Metastatic Breast Carcinoma in the Brain (tissue), 10 donors: ENCODE measurements around a stretch of chr1.

GRCh38 chr1:33128132-33128930, 47.4 kb downstream of the AZIN2 start:
- PRO-cap, 10 experiments, result no peak in any of the 10 experiments

DNA sequence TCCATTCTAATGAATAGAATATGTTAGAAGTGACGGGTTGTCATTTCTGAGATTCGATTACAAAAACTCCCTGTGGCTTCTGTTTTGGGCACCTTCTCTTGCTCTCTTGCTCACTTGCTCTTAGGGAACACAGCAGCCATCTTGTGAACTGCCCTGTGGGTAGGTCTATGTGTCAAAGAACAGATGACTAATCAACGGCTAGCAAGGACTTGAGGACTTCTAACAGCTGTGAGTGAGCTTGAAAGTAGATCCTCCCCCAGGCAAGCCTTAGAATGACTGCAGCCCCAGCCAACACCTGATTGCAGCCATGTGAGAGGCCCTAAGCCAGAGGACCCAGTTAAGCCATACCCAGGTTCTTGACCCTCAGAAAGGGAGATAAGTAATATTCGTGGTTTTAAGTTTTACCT, 49.4 kb downstream of the AZIN2 start:
- PRO-cap, 10 experiments, result no peak in any of the 10 experiments

GRCh38 chr1:33149682-33150309, 32.0 kb downstream of the TRIM62 start:
- PRO-cap, 10 experiments, result peak in 6 of 10 experiments; most common plus-strand start chr1:33150083 (in 1); most common minus-strand start chr1:33149919 (in 5)

DNA sequence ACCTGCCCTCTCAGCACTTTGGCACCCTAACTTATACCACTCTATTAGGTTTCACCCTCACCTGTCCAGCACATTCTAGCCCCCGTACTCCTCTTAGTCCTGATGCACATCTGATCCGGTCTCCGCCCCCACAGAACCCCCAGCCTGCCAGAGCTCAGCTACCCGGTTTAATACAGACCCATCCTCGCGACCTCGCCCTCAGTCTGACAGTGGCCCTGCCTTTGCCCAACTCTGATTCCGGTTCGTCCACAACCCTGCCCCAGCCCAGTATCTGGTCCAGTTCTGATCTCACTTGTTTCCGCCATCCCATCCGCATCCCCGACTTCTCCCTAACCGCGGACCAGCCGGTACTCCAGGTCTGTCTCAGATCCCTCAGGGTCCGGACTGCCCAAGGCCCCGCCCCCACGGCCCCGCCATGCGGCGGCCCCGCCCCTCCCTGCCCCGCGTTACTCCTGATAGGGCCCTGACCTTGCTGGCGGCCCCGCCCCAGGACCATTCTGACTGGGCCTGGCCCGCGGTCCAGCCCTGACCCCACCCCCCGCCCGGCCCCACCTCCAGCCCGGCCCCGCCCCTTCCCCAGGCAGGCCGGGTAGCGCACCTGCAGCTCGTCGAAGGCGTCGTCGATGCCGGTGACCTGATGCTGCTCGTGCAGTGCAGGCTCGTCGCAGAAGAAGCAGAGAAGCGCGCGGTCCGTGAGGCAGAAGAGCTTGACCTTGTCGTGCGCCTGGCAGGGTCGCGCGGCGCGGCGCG, 1.2 kb downstream of the TRIM62 start:
- PRO-cap, 10 experiments, result peak in 10 of 10 experiments; most common plus-strand start position 676 of the sequence (in 4); most common minus-strand start position 352 of the sequence (in 7)

- PRO-cap, 10 experiments, result peak in 3 of 10 experiments; most common plus-strand start chr1:33181638 (in 1); most common minus-strand start chr1:33181664 (in 2)
Measured at GRCh38 chr1:33181177-33181825, 542 bp downstream of the TRIM62 start.

DNA sequence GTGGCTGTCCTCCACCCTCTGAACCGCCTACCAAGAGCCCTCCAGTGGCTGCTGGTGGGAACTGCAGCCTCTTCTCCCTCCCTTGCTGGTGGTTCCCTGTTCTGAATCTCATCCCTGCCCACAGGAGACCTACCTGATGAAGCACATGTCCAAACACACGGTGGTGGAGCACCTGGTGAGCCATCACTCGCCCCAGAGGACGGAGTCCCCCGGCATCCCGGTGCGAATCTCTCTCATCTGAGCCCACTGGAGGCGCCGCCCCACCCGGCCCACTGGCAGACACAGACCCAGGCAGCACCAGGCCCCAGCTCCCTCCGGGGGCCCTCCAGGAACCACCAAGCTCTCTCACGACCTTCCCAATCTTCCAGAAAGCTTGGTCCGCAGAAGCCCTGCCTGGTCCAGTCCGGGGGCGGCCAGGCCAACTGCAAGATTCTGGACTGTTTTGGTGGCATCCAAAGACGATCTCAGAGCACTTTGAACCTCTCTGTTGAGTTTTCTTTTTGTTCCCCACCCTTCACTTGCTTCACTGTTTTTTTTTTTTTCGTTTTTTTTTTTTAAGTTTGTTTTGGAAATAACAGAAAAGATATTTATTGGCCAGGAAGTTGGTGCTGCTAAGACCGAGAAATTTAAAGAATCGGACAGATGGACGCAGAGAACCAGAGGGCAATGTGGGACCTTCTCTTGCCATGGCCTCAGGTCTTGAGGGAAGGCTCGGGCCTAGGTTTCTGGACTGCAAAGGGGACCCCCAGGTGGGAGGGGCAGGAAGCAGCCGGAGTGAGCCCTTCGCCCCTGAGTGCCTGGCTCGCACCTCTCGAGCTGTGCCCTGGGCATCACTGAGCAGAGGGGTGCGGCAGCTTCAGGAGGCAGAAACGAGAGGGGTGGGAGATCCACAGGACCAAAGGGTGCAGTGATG, 21.8 kb downstream of the A3GALT2 start:
- PRO-cap, 10 experiments, result no peak in any of the 10 experiments

- PRO-cap, 10 experiments, result peak in 7 of 10 experiments; most common plus-strand start chr1:33338931 (in 4); most common minus-strand start chr1:33338492 (in 1)
Measured at GRCh38 chr1:33338416-33339328, 17.8 kb upstream of the A3GALT2 start.

DNA sequence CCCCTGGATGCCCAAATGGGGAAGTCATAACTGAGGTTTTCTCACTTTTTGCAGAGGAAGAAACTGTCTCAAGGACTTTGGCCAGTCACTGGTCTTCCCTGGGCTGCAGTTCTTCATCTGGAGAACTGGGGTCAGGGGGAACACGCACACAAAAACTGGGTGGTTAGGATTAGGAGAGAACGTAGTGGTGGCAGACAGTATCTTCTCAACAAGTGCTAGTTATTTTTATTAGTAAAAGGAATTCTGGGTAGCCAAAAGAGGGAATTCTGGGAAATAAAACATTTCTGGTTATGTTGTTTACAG, 11.0 kb upstream of the ZSCAN20 start:
- PRO-cap, 10 experiments, result no peak in any of the 10 experiments

- PRO-cap, 10 experiments, result no peak in any of the 10 experiments
Measured at GRCh38 chr1:33466201-33466400, 6.3 kb upstream of the ZSCAN20 start.

DNA sequence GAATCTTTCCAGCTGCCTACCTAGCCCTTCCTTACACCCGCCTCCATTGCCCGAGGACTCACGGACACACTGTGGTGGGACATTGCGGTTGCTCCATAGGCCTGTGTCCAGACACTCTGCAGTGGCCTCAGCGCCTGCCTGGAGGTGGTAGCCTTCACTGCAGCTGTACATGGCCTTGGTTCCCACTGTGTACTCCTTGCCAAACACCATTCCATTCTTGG, 99.9 kb downstream of the ZSCAN20 start:
- PRO-cap, 10 experiments, result no peak in any of the 10 experiments

DNA sequence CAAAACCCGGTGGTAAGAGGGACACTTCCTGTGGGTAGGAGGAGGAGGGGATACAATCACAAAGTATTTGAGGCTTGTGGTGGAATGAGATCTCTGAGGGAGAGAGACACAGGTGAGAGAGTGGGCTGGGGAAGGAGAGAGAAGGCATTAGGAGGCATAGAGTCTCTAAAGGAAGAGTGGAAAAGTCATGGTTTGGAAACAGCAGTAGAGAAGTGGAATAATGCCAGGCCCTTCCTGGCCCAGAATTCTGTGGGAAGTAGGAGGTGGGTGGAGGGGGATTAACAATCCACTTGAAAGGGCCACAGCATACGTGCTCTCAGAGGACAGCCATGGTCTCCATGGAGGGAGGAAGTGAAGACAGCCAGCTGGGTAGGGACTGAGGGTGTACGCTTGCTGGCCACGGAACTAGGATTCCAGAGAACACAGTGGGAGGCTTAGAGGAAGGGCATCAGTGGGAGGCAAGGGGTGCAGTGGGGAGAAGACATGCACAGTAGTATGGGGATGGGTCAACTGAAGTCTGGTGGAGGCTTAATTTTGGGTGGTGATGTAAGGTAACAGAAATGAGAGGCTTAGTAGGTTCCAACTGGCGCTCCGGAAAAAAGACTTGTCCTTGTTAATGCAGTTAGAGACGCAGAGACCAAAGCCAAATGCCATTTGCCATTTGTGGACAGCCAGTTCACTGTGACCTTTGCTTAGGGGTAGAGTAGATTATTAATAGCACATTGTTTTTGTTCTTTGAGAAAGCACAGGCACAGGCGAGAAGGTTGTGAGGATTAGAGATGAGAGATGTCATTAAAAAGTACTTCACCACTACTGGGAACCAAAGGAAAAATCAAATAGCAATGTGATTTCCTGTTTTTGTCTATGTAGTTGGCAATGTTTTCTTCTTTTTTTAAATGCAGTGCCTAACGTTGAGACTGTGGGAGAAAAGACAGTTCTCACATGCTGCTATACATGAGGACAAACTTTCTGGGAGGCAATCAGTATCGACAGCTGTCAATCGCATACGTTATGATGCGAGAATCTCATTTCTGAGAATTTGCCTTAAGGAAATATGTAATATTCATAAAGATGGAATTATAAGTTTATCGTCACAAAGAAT, 103.0 kb downstream of the ZSCAN20 start:
- PRO-cap, 10 experiments, result no peak in any of the 10 experiments

- PRO-cap, 10 experiments, result peak in 1 of 10 experiments; most common minus-strand start chr1:34794097 (in 1)
Measured at GRCh38 chr1:34793426-34794276, 852 bp downstream of the GJA4 start.

DNA sequence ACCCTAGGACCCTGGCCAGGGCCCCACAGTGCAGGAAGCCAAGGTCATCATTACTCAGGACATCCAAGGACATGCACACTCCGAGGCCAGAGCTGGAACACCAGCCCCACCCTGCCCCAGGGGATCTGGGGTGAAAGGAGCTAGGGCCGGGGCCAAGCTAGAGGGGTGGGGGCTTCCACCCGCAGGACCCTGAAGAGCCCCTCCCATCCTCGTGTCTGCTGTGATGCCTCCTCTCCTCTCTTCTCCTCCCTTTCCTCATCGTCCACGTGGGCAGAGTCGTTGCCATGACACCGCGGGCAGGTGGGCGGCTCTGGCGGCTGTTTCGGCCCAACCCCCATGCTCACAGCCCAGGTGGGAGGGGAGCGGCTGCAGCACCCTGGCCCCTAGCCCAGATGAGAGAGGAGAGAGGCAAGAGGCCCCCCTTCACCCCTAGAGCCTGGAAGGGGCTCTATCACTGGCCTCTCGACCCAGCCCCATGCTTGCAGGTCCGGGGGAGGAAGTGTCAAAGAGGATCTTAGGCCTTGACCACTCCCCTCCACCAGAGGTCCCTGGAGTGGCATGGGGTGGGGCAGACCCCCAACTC, 10.6 kb downstream of the DLGAP3 start:
- PRO-cap, 10 experiments, result no peak in any of the 10 experiments

DNA sequence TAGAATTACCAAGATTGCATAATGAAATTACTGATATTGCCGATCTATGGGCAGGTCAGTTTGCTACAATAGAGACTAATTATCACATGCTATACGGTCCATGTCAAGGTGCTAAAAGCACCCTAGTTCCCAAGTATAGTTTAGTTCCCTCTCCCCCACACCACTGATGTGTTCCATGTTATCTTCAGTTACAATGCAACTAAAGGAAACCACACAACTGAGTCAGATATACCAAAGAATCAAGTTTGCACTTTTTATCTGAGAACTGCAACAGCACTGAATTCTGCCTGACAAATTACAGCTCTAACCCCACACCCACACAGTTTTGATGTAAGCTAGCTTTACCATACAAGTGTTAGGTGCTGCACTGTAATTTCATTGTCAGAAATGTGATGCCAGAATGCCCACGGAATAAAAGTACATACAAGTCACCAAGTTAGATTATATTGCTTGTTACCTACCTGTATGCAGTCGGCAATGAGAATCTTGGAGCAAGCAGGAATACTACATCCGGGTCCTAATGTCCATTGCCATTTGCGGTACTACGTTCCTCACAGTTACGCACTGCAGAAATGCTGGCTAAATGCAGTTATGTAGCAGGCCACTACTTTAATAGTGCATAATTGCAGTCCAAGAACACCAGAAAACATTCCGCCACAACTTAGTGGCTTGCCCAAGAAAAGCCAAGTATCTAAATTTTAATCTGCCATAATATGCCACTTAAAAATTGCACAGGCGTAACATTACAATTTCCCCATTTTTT, 12.1 kb downstream of the SFPQ start:
- PRO-cap, 10 experiments, result no peak in any of the 10 experiments

DNA sequence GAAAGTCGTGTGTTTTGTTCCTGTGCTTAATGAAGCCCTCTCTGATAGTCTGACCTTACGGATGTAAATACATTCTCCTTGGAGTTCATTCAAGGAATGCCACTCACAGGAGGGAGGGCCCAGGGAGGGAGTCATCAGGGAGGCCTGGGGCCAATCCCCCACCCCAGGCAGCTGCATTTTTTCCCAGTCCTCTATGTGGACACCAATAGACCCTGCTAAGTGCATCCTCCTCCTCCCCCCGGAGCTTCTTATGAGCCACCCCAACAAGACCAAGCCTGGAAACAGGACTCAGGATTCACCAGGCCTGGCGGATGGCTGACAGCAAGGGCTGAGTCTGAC, 17.3 kb upstream of the SFPQ start:
- PRO-cap, 10 experiments, result no peak in any of the 10 experiments

DNA sequence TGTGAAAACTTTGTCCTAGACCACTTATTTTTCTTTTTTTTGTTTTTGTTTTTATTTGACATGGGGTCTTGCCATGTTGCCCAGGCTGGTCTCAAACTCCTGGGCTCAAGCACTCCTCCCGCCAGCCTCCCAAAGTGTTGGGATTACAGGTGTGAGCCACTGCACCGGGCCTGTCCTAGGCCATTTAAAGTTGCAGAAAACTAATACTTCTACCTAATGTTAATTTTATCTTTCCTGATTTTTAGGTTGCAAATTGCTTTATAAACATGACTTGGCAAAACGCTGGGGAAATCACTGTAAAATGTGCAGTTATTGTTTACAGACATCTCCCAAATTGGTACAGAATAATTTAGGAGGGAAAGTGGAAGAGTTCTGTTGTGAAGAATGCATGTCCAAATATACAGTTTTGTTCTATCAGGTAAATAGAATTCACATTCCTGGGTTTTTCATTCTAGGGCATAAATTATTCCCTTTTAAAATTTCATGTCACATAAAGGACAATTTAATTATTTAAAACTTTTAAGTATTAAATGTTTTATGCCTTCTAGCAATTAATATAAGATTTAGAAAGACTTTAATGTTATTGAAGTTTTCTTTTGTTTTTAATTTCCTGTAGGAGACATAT, 120.3 kb downstream of the ZMYM4 start:
- PRO-cap, 10 experiments, result no peak in any of the 10 experiments

- PRO-cap, 10 experiments, result no peak in any of the 10 experiments
Measured at GRCh38 chr1:35447254-35447634, 110.0 kb downstream of the KIAA0319L start.

DNA sequence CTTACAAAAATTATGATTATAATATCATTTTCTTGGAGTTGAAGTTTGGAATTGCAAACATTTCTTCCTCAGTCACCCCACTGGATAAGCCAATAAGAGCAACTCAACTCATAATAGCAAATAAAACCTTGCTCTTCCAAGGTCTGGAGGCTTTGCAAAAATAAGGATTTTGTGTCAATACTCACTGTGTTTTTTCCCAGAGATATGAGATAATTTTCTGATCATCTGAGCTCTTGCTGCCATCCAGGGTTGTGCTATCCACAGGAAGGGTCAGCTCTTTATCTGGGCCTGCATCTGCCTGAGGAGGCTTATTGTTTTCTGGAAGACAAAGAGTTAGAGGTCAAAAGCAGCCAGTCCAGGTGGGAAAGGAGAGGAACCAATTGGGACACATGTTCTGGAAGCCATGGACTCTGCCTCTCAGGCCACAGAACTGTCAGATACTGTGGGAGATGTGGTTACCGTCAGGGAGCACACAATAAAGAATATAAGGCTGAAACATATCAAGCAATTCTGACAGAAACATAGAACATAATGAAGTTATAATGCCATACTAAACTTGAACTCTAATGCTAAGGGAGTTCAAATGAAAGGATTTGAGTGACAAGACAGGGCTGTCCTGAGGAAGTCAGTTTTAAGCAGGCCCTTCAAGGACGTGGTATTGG, 103.7 kb downstream of the KIAA0319L start:
- PRO-cap, 10 experiments, result no peak in any of the 10 experiments

DNA sequence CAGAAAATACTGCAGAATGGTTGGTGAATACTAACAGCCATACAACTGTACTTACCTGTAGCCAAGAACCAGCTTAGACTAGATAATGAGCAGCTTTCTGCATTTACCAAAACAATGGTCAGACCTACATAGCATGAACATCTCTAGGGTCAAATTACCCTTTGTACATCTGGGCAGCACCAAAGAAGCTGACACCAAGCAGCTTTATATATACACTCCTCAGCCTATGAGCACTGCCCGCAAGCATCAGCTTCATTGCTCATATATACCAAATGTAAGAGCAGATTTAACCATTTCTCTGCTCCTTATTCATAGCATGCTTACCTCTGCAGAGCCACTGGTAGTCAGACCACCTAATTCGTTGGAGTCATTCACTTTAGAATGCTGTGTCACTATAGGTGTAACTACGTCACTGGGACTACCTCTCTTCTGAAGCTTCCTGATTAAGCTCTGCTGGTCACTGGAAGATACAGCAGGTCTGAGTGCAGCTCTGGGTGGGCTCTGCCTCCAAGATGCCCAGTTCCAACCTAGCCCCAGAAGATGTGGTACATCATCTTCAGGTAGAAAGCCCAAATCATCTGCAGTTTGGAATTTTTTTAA, 50.8 kb downstream of the KIAA0319L start:
- PRO-cap, 10 experiments, result peak in 1 of 10 experiments; most common plus-strand start position 109 of the sequence (in 1)

GRCh38 chr1:35553969-35554700, 3.1 kb downstream of the KIAA0319L start:
- PRO-cap, 10 experiments, result peak in 1 of 10 experiments; most common plus-strand start chr1:35554500 (in 1); most common minus-strand start chr1:35554427 (in 1)